H1 (cell line): ENCODE measurements around a stretch of chr15.

- RRBS = no CpG with 5 or more reads among the region's 12 CpGs
CAGE:
- cytosol, long polyA plus RNA = no peak
- long polyA plus RNA = no peak
- nucleus, long polyA plus RNA = no peak
Measured at GRCh38 chr15:85689457-85690335, 105.0 kb downstream of the KLHL25 start.

DNA sequence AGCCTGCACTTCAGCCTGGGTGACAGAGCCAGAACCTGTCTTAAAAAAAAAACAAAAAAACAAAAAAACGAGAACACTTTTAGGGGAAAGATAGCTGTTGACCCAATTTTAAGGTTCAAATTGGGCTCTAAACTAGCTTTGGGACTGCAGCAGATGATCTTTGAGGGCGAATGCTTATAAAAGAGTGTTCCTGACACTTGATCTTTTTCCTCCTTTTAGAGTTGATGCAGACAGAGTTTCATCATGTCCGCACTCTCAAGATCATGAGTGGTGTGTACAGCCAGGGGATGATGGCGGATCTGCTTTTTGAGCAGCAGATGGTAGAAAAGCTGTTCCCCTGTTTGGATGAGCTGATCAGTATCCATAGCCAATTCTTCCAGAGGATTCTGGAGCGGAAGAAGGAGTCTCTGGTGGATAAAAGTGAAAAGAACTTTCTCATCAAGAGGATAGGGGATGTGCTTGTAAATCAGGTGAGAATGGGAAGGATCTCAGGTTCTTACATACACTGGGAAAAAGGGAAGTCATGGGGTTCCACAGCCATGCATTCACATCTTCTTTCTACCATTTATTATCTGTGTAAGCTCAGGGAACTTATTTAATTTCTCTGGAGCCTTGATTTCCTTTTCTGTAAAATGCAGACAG is 75.7 kb downstream of the KLHL25 start:
- RRBS = no CpG with 5 or more reads among the region's 5 CpGs
CAGE:
- cytosol, long polyA plus RNA = no peak
- long polyA plus RNA = no peak
- nucleus, long polyA plus RNA = no peak

- RRBS = no CpG with 5 or more reads among the region's 12 CpGs
CAGE:
- cytosol, long polyA plus RNA = no peak
- long polyA plus RNA = no peak
- nucleus, long polyA plus RNA = no peak
Measured at GRCh38 chr15:85723839-85724831, 70.6 kb downstream of the KLHL25 start.

- RRBS = no CpG with 5 or more reads among the region's 6 CpGs
CAGE:
- cytosol, long polyA plus RNA = no peak
- long polyA plus RNA = no peak
- nucleus, long polyA plus RNA = no peak
Measured at GRCh38 chr15:86316736-86317423, 237.2 kb downstream of the AGBL1 start.

GRCh38 chr15:88015197-88015586 is 241.3 kb downstream of the NTRK3 start:
- RRBS = no CpG with 5 or more reads among the region's 7 CpGs
CAGE:
- cytosol, long polyA plus RNA = no peak
- long polyA plus RNA = no peak
- nucleus, long polyA plus RNA = no peak

GRCh38 chr15:88636606-88637447 is 2.0 kb upstream of the ISG20 start:
- RRBS = no CpG with 5 or more reads among the region's 6 CpGs
CAGE:
- cytosol, long polyA plus RNA = no peak
- long polyA plus RNA = no peak
- nucleus, long polyA plus RNA = no peak

GRCh38 chr15:88695786-88696054 is 56.9 kb downstream of the ISG20 start:
- RRBS = no CpG with 5 or more reads among the region's 7 CpGs
CAGE:
- cytosol, long polyA plus RNA = no peak
- long polyA plus RNA = no peak
- nucleus, long polyA plus RNA = no peak

GRCh38 chr15:88803787-88804048 is 482 bp downstream of the ACAN start:
- RRBS = 6% methylated on average over 3 of the region's 15 CpGs
CAGE:
- cytosol, long polyA plus RNA = no peak
- long polyA plus RNA = no peak
- nucleus, long polyA plus RNA = no peak

- RRBS = no CpG with 5 or more reads among the region's 6 CpGs
CAGE:
- cytosol, long polyA plus RNA = no peak
- long polyA plus RNA = no peak
- nucleus, long polyA plus RNA = no peak
Measured at GRCh38 chr15:88904482-88905084, 8.6 kb downstream of the MFGE8 start.

DNA sequence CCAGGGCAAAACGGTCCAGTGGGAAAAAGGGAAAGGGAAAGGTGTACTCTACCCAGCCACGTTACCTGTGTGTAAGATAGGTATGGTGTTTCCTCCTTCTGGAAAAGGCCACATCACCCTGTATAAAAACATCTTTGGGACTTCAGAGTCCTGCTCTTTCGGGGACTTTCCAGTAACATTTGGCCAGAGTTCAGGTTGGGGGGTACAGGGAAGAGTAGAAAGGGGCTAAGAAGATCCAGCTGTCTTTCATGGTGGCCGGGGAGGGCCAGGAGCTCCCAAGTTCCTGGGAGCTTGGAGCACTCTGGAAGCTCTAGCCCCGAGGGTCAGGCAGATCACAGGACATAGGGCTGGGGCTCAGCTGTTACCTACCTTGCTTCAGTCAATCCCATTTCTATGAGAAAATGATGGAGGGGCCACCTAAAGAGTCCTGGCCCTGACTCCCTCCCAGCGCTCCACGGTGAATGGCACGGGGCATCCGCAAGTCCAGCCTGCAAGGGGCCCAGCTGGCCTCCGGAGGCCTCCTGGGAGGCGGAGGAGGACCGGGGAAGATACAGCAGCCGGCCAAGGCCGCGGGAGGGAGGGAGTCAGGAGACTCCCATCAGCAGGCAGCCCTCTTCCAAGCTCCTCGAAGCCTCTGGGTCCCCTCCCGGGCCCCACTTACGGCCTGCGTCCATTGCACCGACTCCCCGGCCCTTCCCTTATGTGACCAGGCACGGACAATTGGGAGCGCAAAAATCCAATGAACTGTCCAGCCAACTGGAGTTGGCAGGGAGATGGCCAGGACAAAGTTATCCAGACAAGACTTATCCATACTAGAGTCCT is 909 bp downstream of the MFGE8 start:
- RRBS = 2% methylated on average over 9 of the region's 23 CpGs
CAGE:
- cytosol, long polyA plus RNA = no peak
- long polyA plus RNA = no peak
- nucleus, long polyA plus RNA = no peak

DNA sequence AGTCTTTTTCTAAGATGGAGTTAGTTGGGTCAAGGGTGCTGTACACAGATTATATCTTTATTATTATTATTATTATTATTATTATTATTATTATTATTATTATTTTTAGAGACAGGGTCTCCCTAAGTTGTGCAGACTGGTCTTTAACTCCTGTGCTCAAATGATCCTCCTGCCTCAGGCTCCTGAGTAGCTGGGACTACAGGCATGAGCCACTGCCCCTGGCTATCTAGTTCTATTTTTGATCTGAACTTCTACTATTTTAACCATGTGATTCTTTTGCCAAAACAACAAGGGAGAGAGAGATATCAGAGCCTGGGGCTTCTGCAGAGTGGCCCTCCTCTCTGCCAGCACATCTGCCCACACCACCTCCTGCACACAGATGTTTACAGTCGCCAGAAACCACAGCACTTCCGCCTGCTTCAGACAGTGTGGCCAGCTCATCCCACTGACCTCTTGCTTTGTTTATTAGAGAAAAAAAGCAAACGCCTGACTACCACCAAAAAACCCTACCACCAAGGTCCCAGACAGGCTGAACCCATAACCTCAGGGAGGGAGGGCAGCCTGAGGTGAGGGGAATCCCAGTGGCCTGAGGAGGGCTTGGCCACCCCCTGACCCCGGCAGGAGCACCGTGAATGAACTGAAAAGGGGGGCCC is 86.0 kb upstream of the ABHD2 start:
- RRBS = no CpG with 5 or more reads among the region's 5 CpGs
CAGE:
- cytosol, long polyA plus RNA = no peak
- long polyA plus RNA = no peak
- nucleus, long polyA plus RNA = no peak

DNA sequence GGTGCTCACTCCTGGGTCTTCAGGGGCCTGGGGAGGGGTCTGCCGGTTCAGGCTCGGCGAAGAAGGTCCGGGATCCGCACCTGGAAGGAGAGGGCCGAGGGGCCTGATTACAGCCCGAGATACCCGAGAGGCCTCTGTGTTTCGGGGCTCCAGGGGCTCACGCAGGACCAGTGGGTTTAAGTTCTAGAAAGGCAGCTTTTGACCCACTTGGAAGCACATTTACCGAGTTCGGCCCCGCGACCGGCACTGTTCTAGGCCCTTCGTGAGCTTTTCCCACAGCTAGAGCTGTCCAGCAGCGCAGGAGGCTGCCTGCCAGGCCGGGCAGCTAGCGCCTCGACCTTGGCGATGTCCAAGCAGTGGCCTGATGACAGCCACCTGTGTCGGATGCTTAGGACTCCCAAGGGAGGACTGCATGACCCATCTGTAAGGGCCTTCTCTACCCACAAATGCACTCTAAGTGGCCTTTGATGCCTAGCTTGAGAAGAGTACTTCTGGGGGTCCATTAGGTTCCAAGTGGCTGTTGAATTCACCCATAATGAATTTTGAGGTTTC is 673 bp downstream of the ABHD2 start:
- RRBS = 52% methylated on average over 4 of the region's 22 CpGs
CAGE:
- cytosol, long polyA plus RNA = no peak
- long polyA plus RNA = no peak
- nucleus, long polyA plus RNA = no peak

DNA sequence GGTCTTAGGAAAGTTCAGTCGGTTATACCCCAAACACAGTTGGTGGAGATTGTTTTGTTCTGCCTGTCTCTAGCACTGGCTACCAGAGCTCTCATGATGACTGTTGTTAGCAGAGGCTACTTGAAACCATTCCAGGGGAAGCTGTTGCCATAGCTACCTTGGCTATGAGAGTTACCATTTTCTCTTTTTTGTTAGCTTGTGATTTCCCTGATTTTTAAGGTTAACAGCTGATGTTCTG is 26.7 kb downstream of the ABHD2 start:
- RRBS = no CpG with 5 or more reads among the region's 1 CpG
CAGE:
- cytosol, long polyA plus RNA = no peak
- long polyA plus RNA = no peak
- nucleus, long polyA plus RNA = no peak

DNA sequence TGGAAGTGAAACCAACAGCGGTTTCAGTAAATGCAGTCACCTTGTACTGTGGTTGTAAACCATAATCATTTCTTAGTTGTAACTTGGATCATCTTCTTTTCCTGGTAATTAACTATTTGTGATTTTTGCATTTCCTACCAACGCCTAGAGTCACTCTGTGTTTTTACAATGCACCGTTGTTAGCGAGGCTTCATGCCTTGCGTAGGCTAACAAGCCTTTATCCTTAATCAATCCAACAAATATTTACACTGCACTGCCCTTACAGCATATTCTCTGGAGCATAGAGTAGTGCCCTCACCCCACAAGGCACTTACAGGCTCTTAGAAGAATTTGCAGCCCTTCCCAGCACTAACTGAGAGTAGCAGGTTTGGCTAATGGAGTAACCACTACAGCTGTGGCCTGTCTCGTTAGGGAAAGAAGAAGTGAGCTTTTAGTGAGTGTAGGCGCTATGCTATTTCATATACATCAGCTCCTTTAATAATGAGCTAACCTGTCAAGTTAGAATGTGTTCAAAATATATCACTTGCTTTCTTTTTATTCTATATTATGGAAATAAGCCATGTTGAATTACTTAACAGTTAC is 62.7 kb downstream of the ABHD2 start:
- RRBS = no CpG with 5 or more reads among the region's 7 CpGs
CAGE:
- cytosol, long polyA plus RNA = no peak
- long polyA plus RNA = no peak
- nucleus, long polyA plus RNA = no peak

DNA sequence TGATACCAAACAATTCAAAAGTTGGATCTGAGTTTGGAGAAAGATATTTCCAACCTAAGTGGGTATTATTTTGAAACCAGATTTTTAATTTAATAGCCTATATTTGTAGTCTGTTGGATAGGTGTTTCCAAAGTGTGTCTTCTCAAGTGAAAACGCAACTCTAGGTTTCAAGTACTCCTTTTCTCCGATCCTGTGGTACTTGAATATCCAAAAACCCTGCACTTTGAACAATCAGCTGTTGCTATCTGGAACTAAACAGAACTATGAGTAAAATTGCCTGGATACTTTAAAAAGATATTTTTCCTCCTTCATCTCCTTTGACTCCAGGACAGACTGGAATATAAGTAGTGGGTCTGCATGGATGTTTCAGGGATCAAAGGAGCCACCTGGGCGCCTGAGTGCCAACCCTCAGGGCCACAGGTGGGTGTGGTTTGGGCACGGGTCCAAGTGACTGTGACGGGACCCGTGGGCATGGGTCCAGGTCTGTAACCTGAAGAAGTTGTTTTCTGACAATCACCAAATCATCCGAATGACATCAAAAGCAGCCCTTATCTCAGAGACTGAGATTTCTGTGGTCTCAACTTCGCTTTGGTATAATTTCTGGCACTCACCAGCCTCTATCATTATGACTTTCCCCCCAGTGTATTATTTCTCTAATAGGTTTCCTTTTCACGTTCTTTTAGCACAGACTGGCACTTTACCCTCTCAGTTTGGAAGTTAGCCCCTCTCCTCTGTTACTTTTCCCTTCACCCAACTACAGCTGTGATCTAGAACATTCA is 24.5 kb downstream of the RLBP1 start:
- RRBS = no CpG with 5 or more reads among the region's 9 CpGs
CAGE:
- cytosol, long polyA plus RNA = no peak
- long polyA plus RNA = no peak
- nucleus, long polyA plus RNA = no peak

DNA sequence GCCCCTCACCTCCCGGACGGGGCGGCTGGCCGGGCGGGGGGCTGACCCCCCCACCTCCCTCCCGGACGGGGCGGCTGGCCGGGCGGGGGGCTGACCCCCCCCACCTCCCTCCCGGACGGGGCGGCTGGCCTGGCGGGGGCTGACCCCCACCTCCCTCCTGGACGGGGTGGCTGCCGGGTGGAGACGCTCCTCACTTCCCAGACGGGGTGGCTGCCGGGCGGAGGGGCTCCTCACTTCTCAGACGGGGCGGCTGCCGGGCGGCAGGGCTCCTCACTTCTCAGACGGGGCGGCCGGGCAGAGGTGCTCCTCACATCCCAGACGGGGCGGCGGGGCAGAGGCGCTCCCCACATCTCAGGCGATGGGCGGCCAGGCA is 37.8 kb downstream of the POLG start:
- RRBS = 98% methylated on average over 1 of the region's 33 CpGs
CAGE:
- cytosol, long polyA plus RNA = no peak
- long polyA plus RNA = no peak
- nucleus, long polyA plus RNA = no peak

DNA sequence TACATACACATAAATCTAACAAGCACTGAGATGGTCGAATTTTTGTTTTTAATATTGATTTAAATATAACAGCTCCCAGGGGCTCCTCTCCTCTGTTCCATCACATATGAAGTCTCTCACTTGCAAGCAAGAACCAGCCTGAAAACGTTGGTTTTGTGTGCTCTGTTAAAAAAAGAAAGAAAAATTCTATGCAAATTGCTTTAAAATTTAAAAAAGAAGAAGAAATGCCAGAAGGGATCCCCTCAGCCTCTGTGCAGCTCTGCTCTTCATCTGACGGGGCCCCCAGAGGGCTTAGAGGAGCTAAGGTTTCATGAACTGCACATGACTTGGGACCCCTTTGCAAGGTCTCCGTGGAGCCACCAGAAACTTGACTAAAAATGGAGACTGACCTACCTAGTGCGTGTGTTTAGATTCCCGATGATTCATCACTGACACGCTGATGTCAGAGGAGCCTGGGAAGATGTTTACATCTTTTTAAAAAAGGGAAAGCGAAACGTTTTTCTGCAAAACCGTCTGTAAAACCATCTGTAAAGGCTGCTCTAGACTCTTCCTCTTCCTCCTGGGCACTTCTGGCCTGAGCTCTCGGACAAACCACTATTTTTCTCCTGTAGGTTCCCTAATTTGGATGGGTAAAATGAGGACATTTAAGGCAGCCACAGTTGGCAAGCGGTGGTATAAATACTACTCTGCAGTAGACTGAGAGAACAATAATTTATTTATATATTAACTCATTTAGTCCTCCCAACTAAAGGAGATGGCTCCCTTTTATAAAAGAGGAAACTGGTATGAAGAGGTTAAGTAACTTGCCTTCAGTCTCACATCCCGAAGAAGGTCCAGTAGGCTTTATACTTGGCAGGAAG is 67.2 kb upstream of the POLG start:
- RRBS = no CpG with 5 or more reads among the region's 13 CpGs
CAGE:
- cytosol, long polyA plus RNA = no peak
- long polyA plus RNA = no peak
- nucleus, long polyA plus RNA = no peak

GRCh38 chr15:89575788-89576743 is 797 bp downstream of the TICRR start:
- RRBS = under 1% methylated on average over 11 of the region's 46 CpGs
CAGE:
- cytosol, long polyA plus RNA = no peak
- long polyA plus RNA = no peak
- nucleus, long polyA plus RNA = no peak

GRCh38 chr15:89587704-89588333 is 12.6 kb downstream of the TICRR start:
- RRBS = no CpG with 5 or more reads among the region's 6 CpGs
CAGE:
- cytosol, long polyA plus RNA = start-site peak on the plus strand at chr15:89587869-89588420, 9 reads
- long polyA plus RNA = no peak
- nucleus, long polyA plus RNA = start-site peak on the plus strand at chr15:89587958-89588084, 23 reads

DNA sequence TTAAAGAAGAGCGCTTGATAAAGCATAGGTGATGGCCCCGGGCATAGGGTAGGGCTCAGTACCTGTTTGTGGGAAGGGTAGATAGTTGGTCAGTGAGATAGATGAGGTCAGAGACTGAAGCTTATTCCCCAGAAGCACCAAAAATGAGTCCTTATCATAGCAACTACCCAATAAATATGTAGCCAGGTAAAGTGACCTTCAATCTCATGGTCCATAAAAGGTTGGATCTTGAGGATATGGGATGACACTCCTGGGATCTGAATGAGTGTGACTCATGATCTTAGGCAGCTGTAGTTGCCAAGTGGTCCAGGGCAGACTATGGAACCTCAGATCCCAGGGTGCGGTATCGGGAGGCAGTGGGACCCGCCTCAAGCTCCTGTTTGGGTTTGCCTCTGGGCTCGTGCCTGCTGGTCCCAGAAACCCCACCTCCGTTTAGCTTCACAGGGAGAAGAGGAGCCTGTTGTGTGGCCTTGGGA is 8.3 kb downstream of the PLIN1 start:
- RRBS = no CpG with 5 or more reads among the region's 7 CpGs
CAGE:
- cytosol, long polyA plus RNA = no peak
- long polyA plus RNA = no peak
- nucleus, long polyA plus RNA = no peak